ENCODE measurements around the gene SMG8.

GRCh38 chr17:58001357-58002208 is 5.5 kb downstream of the SRSF1 start:
- RRBS = no CpG with 5 or more reads among the region's 2 CpGs

DNA sequence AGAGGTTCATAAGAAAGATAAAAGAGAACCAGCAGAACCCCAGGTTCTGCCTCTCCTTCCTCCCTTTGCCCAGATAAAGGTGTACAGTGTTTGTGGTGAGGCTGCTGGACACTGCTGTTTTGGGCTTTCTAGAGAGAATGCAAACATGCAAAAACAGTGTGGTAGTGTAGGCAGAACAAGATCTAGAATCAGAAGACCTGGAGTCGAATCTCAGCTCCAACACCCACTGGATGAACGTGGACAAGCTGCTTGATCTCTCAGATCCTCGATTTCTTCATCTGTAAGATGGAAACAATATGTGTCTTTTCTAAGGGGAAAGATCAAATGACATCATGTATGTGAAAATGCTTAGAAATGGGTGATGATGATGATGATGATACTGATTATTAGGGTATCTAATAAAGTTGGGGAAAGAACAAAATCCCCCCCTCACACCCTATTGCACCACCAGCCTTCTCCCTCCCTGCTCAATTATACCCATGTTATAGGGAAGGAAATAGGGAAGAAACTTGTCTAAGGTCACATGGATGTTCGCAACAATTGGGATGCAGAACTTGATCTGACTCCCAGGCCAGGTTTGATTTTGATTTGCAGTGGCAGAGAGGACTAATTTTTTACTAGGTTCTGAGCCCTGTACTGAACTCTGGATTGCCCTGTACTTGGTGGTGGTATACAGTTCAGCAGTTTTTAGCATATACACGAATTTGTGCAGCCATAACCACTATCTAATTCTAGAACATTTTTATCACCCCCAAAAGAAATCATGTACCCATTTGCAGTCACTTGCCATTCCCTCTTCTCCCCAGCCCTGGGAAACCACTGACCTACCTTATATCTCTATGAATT is 11.0 kb downstream of the DYNLL2 start:
- RRBS = no CpG with 5 or more reads among the region's 5 CpGs

DNA sequence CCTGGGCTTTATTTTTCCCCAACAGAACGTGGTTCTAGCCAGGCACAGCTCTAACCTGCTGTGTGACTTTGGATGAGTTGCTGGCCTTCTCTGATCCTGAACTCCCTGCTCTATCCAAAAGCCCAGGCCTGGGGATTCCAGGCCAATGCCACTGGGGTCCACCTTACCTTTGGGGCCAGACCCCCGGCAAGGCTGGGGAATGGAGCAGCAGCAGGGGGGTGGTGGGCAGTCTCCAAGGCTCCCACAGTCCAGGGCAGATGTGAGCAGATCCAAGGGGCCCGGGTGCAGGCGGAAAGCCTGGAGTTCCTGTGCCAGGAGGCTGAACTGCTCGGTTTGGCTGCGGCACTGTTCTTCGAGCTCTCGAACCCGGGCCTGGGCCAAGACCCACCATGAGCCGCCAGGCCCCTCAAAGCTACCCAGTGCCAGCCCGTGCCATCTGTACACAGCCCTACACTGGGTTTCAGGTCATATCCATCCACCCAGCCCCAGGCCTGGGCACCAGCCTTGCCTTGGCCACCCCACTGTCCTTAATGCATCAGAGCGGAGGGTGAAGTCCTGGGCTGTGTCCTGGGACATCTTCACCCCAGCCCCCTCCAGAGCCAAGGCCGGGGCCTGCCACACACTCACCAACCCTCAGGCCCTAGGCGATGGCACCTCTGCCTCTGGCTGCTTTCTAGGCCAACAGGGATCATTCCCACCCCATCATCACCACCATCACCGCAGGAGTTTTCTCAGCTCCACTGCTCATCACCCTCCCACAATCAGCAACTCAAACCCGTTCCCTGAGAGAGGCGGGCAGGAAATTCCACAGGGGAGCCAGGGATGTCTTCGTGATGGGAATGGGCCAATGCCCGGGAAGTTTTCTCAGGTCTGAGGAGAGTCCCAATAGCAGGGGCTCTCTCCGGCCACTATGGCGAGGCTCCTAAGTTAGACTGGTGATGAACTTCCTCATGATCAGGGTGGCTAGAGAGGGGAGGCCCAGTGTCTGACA is 9.4 kb downstream of the TSPOAP1 start:
- RRBS = 89% methylated on average over 7 of the region's 21 CpGs

- RRBS = no CpG with 5 or more reads among the region's 10 CpGs
Observed at GRCh38 chr17:58322260-58322886, 6.2 kb downstream of the TSPOAP1 start.

- RRBS = no CpG with 5 or more reads among the region's 14 CpGs
Observed at GRCh38 chr17:58337902-58338589, 9.5 kb upstream of the TSPOAP1 start.

DNA sequence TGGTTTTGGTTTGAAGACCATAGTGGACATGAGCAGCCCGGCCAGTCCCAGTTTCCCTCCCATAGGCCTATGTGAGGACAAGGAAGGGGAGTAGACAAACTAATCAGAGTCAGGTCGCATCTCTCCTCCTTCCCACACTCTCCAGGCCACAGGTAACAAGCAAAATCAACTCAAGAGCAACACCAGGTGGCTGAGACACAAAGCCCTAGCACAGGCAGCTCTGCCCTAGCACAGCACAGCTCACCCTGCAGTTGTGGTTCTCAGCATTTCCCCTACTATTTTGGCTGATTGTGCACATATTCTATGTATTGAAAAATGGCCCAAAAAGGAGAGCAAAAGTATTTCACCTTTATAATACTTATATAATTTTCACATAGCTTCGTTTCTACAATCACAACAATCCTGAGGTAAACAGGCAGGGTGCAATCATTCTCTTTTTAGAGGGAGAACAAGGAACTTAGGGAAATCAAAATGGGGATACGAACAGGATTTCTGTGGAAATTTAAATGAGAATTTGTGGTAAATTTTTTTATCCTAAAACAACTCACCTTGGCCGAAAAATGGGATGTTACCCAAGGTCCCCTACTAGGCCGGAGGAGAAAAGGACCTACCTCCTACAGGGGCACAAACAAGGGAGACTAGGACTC is 7.0 kb downstream of the SUPT4H1 start:
- RRBS = no CpG with 5 or more reads among the region's 6 CpGs

DNA sequence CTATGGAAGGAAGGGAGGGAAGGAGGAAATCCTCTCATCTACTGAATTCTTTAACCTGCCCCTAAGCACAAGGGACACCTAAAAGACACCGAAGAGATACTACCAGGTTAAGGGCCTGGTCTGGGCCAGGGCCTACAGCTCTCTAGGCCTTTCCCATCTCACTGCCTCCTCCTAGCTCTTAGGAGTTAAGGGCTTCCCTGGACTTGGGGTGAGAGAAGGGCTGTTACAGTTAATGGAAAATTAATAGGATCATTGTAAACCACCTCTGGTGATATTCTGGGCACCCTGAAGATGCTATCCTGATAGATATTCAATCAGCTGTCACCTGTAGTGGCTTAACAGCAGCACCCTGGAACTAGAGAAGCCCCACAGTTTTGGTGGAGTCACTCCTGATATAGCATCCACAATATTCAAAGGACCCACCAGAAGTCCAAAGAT is 1.4 kb upstream of the MTMR4 start:
- RRBS = no CpG with 5 or more reads among the region's 1 CpG

DNA sequence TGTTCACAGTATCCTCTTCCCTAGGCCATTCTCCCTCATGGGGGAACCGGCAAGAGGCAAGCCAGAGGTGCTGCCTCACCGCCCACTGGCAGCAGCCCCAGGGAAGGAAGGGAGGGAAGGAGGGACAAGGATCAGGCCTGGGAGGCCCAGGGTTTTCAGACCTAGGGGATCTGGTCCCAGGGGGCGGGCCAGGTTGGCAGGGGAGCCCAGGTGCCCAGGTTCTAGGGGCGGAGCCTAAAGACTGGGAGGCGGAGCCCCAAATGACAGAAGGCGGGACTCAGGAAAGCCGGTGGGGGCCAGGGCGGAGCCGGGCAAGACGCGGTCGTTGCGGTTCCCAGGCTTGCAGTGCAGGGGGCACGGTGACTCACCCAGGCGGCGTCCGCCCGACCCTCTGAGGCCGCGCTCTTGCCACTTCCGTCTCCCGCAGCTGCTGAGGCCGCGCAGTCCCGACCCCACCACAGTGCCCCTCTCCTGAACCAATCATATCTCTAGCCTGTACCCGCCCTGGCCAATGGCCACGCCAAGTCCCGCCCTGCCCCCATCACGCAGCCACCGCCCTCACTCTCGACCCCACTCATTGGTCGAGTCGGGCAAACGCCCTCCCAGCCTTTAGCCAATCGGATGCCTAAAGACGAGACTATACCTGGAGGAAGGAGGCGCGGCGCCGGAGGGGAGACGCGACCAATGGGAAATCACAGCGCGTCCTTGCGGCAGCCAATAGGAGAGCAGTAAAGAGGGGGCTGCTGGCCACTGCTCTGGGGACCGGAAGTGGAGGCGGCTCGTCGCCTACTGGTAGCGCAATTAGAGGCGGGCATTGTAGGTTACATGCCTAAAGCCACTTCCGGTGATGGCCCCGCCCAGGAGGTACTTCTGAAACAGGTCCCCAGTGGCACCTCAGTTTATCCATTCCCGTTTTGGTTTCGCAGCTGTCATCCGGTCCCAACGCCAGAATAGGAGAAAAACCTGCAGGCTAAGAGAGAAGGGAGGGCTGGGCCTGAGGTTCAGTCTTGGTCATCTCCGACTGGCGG is 3.3 kb upstream of the MTMR4 start:
- RRBS = 1% methylated on average over 15 of the region's 59 CpGs

DNA sequence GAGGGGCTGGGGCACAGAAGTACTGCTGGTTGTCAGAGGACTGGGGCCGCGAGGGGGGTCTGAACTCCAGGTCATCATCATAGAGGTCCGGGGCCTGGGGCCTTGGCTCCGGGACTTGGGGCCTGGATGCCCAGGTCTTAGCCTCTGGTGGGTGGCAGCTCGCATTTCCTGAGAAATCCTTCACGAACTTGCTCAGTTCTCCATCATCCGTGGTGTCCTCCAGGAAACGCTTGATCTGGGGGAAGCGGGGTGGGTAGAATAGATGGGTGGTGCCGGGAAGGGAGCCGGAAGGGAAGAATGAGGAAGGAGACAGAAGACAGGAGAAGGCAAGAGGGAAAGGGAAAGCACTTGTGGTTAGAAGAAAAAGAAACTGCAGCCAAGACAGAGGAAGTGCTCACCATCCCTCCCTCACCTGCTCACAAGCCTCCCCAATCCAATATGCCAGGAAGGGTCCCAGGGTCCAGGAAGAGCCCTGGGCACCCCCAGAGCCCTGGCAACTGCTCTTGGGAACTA is 12.4 kb upstream of the MTMR4 start:
- RRBS = no CpG with 5 or more reads among the region's 11 CpGs

GRCh38 chr17:58679854-58680252 is 12.0 kb downstream of the IGBP1C start:
- RRBS = no CpG with 5 or more reads among the region's 9 CpGs

GRCh38 chr17:58756805-58757195 is 1.1 kb downstream of the PPM1E start:
- RRBS = 0% methylated on average over 2 of the region's 11 CpGs

- RRBS = 2% methylated on average over 8 of the region's 41 CpGs
Observed at GRCh38 chr17:59209892-59210737, at the start of gene SMG8. Gene SMG8, plus strand, starts transcription at chr17:59210035.

- RRBS = no CpG with 5 or more reads among the region's 7 CpGs
Observed at GRCh38 chr17:59211159-59211706, 1.4 kb downstream of the SMG8 start.

DNA sequence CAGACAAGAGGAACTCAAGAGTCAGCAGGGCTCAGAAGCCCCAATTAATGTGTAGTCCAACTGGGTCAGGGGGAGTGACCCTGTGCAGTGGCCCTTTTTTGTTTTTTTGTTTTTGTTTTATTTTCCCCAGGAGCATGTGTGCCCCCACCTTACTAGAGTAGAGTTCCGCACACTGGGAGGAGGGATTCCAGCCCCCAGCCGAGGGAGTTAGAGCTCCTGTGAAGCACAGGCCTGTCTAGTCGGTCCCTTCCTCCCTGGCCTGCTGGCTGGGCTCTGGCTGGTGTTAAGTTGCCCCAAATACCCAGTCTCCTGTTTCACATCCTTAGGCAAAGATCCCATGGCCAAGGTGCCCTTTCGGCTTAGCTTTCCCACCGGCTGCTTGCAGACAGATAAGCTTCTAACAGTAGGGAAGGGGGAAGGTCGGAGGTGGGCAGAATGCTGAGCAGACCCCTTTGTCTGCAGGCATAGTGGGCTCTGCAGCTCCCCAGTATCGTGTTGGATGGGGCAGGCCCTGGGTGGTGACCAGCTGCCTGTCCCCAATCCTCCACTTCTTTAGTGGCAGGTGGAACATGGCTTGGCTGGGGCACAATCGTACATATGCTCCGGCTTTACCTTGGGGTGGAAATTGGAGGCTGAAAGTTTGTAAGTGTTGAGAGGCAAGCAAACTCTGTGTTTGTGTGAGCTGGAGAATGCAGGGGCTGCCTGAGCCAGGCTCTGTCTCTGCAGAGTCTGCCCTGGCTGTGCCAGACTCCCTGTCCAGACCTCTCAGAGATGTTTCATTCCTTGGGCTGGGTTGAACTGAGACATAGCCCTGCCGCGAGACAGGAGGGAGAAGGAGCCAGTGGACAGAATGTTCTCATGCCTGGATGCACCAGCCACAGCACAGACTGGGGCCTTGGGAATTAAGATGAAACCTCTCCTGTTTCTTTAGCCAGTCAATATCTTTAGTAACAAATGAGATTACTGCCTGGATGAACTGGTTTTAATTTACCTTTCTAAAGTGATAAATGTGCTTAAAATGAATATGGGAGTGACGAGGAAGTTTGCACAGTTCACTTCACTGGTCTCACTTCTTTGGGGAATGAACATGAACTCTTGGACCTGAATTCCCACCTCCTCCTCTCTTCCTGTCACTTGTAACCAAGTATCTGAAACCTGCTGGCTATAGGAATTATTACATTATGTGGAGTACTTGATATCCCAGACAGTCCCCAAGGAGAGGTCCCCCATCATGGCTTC is 39.8 kb downstream of the YPEL2 start:
- RRBS = no CpG with 5 or more reads among the region's 12 CpGs

DNA sequence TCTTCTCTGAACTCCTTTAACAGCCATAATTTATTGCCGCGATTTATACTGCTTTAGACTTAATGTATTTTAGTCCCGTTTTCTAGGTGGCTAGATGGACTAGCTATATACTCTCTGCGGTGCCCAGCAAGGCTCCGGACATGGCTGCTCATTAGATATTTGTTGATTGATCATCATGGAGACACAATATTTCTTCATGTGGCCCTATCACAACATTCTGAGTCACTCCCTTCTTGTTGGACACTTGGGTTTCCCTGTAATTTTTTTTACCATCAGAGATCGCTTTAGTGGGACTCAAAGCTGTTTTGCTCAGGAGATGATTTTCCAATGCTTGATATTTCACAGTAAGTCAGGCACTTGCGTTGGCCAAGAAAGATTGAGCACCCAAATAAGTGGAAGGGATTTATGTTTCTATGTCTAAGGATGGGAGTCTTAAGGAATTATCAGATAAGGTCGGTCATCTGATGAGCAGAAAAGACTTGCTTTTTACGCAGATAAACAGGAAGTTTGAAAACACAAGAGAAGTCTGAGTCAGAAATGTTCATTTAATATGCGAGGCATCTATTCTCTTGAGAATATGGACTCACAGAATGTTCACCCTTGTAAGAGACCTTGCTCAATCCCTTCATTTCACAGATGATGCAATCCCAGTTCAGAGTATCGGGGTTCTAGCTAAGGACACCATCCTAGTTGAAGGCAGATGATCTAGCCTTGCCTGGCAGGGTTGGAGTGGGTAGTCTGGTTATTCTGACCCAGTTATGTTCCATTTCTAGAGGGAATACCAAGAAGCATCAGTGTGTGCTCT is 42.2 kb downstream of the YPEL2 start:
- RRBS = no CpG with 5 or more reads among the region's 11 CpGs

DNA sequence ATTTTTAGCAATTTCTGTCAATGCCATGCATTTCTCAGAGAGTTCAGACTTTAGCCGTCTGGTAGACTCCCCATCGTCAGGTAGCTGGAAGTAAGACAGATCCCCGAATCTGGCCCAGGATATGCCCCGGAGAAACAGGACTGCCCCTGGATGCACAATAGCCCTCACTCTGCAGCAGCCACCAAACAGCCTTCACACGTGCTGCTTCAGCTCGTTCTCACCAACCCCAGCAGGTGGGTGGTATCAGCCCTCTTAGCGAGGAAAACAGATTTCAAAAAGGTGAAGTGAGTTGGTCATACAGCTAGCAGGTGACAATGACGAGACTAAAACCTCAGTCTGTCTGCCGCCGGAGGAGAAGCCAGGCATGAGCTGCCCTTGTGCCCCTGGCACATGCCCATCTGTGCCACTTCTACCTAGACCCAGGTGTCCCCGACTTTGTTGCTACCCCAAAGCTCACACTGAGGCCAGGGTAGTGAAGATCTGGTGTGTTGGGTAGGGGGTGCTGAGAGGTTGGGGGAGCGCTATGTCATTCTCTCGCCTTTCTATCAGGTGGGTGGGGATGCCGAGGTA is 92.5 kb downstream of the YPEL2 start:
- RRBS = no CpG with 5 or more reads among the region's 14 CpGs

DNA sequence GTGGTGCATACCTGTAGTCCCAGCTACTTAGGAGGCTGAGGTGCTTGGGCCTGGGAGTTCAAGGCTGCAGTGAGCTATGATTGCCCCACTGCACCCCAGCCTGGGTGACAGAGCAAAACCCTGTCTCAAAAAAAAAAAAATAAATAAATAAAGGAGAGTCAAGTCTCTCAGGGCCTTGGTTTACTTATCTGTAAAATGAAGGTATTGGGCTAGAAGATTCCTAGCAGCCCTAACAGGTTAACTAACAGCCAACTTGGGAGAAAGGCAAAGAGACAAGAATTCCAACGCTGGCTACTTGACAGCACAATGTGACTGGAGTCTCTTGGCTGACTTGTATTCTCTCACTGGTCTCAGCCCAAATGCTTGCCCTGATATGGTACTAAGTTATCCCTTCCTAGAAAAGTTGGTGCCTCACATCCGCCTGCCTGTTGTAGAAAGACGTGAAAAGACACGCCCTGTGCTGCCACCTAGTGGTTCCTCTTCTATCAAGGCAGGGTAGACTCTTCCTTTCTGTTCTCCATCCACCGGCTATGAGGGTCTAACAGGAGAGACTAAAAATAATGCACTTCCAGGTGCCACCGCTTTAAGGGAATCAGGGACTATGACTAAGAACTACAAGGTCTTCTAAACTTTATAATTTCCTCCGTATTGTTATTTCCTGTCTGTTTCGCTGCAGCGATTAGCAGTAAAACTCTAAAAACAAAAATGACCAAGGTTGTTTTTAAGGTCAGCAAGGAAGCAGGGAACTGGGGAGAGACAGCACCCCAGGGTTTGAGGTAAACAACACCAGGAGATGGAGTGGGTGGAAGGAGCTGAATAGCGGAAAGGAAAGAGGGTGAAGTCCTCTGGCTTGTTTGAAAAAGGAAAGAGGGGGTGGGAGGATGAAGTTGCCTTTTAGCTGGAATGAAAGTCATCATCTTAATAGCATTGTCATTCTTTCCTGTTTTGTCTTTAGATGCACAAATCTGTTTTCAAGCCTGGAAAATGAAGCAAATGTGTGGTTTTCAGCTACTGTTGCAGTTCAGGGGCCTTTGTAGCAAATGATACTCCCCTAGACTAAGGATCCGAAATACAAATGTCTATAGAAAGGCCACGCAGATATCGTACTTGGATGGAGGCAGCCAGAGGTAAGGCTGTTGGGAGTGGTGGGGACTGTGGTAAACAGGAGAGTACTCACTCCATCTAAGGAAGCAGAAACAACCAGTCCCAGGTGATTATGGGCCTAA is 109.5 kb downstream of the YPEL2 start:
- RRBS = no CpG with 5 or more reads among the region's 13 CpGs

DNA sequence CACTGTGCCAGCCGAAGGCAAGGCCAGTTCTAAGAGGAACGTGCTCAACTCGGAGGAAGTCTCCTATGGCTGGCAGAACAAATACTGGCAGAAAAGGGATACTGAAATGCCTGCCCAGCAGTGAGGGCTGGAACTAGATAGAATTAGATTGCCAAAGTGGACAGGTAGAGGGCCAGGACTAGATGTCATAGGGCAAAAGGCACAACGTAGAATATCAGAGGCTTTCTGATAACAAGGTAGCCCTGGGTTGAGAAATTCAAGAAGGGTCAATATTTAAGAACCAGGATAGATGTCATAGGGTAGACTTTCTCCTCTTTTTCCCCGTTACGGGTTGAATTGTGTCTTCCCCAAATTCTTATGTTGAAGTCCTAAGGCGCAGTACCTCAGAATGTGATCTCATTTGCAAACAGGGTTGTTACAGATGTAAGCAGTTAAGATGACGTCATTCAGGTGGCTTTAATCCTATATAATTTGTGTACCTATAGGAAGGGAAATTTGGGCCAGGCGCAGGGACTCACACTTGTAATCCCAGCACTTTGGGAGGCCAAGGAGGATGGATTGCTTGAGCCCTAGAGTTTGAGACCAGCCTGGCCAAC is 99.6 kb upstream of the DHX40 start:
- RRBS = no CpG with 5 or more reads among the region's 9 CpGs

DNA sequence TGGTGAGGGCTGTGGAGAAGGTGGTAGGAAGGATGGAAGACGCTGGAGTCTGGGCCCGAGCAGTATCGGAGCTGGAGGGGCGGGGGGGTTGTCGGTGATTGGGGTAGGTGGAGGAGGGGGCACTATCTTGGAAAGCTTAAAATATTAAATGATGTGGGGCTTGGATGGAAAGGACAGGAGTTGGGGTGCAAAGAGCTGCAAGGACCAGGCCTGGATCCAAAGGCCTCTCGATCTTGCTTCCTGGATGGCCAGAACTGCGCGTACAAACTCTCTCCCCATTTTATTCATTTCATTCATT is 446 bp downstream of the CLTC start:
- RRBS = no CpG with 5 or more reads among the region's 8 CpGs

- RRBS = 1% methylated on average over 7 of the region's 13 CpGs
Observed at GRCh38 chr17:59707789-59708059, 270 bp downstream of the VMP1 start.

Data from cardiac fibroblast (primary cell).